ENCODE results near the genes B9D1 and MFAP4.

DNA sequence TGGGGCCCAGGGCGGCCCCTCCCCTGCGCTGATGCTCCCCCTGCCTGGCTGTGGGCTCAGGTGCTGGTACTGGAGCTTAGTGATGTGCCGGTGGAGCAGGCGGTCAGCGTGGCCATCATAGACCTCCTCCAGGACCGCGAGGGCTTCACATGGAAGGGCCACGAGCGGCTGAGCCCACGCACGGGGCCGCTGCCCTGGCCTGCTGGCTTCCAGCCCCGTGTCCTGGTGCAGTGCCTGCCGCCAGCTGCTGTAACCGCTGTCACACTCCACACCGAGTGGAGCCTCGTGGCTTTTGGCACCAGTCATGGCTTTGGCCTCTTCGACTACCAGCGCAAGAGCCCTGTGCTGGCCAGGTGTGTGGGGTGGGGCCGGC, 12.0 kb downstream of the LLGL1 start:
- RRBS: no CpG with 5 or more reads among the region's 20 CpGs

DNA sequence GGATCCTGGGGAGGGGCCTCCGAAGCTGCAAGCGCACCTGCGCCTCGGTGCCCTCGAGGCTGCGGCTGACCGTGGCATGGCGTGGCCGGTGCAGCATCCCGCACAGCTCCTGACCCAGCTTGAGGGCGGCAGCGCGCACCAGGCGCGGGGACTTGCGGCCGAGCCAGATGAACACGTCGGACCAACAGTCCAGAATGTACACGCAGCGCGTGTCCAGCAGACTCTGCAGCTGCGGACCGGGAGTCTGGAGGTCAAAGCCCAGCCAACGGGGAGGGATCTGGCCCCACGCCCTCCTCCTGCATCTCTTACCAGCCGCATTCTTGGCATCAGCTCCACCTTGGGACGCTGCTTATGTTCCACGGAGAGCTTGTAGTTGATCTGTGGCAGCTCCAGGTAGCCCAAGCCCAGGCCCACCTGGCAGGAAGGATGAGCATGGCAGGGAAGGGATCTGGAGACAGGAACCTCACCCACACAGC, 10.9 kb downstream of the FLII start:
- RRBS: no CpG with 5 or more reads among the region's 29 CpGs

- RRBS: no CpG with 5 or more reads among the region's 15 CpGs
Observed at GRCh38 chr17:18410686-18411205, 33.2 kb downstream of the EVPLL start.

DNA sequence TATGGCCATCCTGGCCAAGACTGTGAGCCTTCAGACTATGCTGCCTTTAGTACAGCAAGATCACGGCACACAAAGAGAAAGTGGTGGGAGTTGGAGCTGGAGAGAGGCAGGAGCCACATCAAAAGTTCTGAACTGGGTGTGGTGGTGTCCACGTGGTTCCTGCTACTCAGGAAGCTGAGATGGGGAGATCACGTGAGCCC, 3.6 kb downstream of the SLC5A10 start:
- RRBS: no CpG with 5 or more reads among the region's 3 CpGs

DNA sequence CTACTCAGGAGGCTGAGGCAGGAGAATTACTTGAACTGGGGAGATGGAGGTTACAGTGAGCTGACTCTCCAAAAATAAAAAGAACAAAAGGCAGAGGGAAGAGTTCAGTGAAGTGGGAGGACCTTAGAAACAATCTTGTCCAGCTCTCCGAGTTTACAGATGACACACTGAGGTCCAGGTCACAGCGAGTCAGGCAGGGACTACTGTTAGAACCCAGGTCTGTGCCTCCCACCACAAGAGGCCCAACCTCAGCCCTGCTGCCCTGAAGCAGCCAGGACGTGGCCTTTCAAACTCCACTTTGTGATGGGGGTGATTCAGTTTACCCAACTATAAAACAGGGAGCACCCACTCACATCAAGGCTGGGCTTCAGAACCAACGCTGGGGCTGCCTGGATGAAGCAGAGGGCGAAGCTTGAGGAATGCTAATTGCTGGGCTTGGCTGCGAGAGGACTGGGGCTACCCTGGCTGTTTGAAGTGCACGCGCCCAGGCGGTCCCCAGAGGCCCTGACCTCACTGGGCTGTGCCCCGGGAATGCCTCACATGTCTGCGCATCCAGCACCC, 11.2 kb downstream of the SLC5A10 start:
- RRBS: 100% methylated on average over 2 of the region's 11 CpGs

DNA sequence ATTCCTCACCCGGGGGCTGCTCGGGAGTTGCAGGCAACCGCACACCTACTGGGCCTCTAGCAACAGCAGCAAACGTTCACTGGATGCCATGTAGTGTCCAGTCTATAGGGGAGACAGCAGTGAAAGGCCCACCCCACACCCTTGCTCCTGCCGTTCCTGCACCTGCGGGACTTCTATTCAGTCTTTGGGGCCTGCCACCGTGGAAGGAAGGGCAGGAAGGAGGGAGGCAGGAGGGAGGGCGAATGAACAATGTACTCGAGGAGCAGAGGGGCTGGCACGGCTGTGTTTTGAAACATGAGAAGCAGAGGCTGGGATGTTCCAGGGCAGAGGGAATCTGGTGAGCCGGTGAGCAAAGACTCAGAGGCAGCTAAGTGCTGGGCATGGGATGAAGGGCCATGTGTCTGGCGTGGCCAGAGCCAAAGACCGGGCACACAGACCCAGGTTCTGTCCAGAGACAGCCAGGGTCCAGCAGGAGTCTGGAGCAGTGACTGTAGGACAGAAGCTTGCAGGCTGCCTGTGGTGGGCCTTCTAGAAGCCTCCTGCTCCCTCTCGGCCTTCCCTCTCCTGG, 15.3 kb downstream of the SLC5A10 start:
- RRBS: 50% methylated on average over 4 of the region's 14 CpGs

DNA sequence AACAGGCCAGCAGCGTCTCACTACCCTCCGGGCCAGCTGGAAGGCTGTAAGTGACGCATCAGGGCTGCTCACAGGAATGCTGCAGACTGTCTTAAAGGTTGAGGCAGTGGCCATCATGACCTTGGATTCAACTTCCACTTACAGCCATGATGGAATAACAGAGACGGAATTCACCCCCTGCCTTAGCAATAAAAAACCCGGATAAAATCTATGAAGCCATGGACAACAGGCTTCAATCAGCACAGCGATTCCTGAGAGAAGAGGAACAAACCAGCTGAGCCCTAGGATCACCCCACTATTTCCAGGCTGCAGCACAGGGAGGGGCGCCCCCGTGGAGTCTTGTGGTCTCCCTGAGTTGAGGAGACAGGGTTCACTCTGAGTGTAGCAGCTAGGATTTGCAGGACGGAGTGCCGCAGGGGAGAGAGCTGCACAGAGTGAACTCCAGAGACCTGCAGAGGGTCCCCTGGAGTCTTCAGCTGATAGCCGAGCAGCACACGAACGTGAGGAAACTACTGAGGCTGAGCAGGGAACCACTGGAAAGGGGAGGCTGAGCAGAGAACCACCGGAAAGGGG, 10.5 kb downstream of the FAM83G start:
- RRBS: no CpG with 5 or more reads among the region's 14 CpGs

DNA sequence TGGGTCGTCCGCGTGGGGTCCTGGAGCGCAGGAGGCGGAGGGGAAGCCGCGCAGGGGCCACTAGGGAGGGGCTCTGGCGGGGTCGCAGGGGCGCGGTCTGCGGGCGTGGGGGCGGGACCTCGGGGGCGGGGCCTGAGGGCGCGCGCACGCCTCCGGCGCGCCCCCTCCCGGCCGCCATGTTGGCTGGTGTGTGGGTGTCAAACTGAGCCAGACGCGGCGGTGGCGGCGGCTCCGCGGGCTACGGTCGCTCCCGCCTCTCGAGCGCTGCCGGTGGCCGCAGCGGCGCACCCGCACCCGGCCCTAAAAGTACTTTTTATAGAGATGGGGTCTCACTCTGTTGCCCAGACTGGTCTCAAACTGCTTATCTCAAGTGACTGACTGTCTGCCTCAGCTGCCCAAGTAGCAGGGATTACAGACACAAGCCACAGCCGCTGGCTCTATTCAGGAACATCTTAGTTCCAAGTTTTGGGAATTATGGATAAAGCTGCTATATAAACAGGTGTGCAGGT, 16.3 kb upstream of the GRAPL start:
- RRBS: no CpG with 5 or more reads among the region's 44 CpGs

GRCh38 chr17:19362061-19363299, at the start of gene B9D1:
TSS of gene B9D1 (minus strand) at chr17:19362723.
- RRBS: under 1% methylated on average over 21 of the region's 104 CpGs

DNA sequence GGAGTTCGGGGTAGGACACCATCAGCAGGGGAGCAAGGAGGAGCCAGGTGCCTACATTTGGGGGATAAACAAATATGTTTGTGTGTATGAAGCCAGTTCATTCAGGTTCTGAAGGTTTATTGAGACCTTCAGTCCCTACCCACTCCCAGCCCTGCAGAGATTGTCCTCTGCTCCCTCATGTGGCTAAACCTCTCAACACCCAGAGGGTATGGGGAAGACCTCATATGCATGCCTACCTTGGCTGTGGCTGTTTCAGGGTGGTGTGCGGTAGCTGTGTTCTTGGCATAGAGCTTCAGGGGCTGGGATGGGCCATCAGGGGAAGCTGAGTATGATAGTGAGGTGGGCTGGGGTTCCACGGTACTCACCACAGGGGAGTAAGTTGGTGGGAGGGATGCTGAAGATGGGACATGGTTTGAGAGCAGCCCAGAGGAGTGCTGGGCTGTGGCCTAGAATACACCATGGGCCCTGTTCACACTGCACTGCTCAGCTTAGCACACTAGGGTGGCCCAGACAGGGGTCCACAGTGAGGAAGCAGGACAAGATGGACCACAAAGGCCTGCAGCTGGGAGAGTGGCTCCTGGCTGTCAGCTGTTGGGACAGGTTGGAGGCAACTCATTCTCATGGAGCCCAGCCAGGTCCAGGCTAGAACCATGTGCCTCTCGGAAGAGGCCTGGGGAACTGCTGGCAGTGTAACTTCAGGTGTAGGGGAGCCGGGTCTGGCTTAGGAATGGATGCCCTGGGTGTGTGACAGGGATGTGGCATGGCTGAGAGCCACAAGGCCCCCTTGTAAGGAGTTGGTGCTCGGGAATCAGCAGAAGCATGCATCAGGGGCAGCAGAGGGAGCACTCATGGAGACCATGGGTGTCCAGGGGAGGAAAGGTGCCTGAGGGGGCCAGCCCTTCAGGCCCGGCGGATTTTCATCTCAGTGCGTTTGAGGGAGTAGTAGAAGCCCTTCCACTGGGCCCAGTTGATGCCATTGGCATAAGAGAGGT, 3.1 kb downstream of the MFAP4 start:
- RRBS: no CpG with 5 or more reads among the region's 9 CpGs

DNA sequence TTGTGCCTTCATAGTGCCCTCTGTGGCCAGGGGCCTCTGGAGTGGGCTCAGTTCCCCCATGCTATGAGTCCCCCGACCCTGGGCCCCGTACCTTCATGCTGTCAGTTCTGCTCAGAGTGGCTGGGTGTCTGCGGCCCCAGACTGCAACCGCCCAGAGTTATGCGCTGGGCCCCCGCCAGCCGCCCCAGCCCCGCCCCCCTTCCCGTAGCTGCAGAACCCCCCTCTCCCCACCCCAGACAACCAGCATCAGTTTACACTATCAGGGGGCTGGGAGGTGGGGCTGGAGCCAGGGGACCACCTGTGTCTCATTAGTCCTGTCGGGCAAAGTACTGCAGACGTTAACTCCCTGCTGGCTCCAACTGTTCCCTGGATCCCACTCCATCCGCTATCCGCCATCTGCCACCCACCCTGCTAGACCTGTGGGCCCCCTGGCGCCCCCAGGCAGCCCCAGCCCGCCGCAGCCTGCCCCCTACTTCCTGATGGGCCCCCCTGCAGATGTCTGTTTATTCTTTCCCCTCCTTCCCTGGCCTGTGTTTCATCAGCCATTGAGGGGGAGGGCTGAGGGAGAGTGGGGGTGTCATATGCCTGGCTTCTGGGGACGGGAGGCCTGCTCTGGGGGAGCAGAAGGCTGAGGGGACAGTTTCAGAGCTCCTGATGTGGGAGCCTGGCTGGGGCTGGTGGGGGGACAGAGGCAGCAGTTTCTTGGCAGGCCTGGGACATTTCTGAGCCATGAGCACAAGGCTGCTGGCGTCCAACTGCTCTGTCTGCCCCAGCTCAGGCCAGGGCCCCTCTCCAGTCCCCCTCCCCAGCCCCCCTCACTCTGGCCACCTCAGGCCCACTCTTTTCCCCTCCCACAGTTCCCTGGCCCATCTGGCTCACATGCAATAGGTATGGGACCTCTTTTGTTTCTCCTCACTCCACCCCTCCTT, at the start of gene MFAP4:
MFAP4 (minus strand) TSS at position 132 of the 929 bp plus-strand sequence.
- RRBS: no CpG with 5 or more reads among the region's 18 CpGs

- RRBS: no CpG with 5 or more reads among the region's 7 CpGs
Observed at GRCh38 chr17:19519789-19520122, 13.9 kb upstream of the SLC47A1 start.

DNA sequence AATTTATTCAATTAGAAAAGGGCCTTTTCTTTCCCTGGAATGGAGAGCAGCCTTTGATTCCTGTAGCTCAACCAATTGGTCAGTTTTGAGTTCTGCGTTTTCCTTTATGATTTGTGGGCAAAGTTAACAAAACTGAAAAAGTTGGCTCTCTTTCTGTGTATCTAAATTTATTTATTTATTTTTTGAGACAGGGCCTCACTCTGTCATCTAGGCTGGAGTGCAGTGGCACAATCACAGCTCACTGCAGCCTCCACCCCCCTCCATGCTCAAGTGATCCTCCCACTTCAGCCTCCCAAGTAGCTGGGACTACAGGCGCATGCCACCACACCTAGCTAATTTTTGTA, 6.8 kb upstream of the SLC47A1 start:
- RRBS: no CpG with 5 or more reads among the region's 2 CpGs

DNA sequence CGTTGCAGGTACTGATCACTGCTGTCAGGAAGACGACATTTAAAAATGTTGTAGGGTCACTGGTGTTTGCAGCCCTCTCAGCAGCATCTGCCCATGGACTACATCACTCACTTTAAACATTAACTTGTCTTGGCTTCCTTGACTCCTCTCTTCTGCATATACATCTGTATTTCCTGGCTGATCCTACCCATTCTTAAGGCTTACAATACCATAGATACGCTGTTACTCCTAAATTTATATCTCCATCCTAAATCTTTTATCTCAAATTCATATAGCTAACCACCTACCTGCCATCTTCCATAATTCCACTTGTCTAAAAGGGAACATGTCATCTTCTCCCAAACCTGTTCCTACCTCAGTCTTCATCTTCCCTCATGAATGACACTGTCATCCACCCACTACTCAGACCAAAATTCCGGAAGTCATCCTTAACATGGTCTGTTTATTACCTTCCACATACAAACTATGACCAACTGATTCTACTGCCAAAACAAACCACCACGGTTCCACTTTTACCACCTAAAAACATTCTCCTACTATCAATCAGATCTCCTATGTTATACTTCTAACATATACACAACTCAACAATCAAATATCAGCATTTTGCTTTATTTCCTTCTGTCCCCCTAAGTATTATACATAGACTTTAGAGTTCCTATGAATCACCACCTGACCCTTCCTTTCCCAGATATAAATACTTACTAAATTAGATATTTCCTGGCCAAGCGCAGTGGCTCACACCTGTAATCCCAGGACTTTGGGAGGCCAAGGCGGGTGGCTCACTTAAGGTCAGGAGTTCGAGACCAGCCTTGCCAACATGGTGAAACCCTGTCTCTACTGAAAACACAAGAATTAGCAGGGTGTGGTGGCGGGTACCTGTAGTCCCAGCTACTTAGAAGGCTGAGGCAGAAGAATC, 7.5 kb downstream of the AKAP10 start:
- RRBS: no CpG with 5 or more reads among the region's 9 CpGs

DNA sequence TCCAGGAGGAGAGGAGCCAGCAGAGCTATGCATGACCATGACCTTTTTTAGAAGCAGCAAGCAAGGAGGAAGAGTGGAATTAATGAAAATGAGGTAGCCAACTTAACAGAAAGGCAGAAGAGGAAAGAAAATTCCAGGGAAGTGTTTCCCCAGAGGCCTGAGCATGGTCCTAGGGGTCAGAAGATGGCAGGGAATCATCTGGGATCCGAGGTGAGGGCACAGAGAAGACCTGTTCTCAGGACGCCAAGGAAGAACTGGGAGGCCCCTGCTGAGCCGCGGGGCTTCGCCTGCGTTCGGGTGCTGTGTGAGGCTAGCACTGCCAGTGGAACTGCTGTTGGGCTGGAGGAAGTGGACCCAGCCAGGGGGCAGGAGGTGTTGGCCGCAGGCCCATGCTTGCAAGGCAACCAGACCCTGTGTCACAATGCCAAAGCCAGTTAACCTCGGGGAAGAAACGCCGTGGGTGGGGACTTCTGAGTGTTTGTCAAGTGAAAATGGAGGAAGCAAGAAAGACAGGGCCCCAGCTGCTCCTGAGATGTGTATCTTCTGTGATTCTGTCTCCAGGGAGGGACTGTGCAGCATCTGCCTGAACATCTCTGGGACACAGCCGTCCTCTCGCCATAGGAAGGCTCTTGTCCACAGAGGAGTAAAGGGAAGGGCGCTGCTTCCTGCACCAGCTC, 185.5 kb downstream of the LGALS9B start:
- RRBS: no CpG with 5 or more reads among the region's 14 CpGs

DNA sequence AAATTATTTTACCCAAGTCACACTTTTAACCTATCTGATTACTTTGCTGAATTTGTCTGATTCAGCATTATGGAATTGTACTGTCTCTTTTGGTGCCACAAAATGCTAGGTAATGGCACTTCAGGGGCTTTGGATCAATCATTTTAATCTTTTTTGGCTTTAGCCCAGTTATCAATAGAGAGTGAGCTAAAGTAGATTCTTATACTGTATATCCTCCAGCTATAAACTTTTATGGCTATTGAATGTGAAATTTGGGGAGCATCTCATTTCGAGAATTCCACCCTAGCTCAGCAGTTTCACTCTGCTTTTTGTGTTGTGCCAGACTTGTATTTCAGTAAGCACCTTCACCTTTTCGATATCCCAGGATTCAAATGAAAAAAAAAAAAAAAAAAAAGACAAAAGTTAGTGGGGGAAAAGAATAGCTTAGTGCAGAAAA, 125.9 kb downstream of the LGALS9B start:
- RRBS: no CpG with 5 or more reads among the region's 2 CpGs

DNA sequence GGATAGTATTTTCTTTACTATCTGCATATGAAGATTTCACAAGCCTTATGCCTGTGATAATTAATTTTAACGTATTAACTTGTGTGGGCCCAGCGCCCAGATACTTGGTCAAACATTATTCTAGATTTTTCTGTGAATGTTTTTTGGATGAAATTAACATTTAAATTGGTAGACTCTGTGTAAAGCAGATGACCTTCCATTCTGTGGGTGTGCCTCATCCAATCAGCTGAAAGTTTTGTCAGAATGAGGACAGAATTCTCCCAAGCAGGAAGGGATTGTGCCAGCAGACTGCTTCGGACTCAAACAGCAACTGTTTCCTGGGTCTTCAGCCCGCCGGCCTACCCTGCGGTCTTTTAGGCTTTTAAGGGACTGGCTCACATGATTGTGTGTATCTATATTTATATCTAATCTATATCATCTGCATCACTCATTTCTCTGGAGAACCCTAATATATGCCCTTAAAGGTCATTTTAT, 115.3 kb downstream of the USP22 start:
- RRBS: no CpG with 5 or more reads among the region's 6 CpGs

- RRBS: no CpG with 5 or more reads among the region's 15 CpGs
Observed at GRCh38 chr17:21018701-21019604, 23.9 kb downstream of the USP22 start.

DNA sequence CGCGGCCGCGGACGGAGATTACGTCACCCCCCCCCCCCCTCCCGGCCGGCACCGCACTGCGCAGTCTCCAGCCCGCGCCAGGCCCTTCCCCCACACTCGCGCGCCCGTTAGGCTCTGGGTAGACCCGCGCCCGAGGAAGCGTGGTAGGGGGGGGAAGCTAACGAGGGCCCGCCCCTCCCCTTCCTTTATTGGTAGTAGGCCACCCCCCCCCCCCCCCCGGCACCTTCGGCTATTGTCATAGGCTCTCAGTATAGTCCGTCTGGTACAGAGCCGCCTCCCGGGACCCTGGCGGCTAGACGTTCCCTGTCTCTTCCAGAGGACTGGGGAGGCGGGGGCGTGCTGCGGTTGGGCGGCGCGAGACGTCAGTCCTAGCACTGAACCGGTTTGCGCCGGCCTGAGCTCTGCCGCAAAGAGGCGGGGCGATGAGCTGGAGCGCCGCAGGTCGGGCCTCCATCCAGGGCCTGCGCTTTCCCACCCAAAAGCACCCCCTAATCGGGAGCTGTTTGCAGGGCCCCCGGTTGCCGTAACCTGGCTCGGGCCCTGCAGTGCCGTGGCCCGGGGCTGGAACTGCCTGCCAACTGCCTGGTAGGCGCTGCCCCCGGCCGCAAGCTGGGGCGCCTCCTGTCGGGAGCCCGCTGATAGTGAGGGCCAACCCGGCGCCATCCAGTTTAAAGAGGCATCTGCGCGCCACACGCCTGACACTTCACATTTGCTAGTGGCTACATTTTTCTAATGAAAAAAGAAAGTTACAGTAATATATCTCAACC, 470 bp upstream of the USP22 start:
- RRBS: 2% methylated on average over 24 of the region's 63 CpGs

DNA sequence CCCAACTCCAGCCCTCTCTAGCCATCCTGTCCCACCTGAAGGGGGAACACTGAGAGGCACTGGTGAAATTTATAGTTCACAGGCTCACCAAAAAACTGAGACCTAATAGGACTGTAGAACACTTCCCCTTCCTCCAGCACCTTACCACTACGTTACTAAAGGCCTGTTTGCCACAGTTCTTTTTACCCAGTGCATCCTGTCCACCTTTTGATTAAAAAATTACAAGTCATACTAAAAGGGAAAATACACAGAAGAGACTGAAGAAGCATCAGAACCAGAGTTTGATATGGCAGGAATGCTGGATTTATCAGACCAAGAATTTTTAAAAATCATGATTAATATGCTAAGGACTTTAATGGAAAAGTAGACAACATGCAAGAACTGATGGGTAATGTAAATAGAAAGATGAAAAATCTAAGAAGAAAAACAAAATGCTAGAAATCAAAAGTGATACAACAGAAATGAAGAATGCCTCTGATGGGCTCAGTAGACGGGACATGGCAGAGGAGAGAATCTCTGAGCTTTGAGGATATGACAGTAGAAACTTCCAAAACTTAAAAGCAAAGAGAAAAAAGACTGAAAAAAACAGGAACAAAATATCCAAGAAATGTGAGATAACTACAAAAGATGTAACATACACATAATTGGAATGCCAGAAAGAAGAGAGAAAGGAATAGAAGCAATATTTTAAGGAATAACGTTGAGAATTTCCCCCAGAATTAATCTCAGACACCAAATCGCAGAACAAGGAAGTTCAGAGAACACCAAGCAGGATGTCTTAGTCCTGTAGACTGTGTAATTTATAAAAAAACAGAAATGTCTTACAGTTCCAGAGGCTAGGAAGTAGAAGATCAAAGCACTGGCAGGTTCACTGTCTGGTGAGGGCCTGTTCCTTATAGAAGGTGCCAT, 26.3 kb downstream of the DHRS7B start:
- RRBS: no CpG with 5 or more reads among the region's 4 CpGs

Measured in hTERT-HM (cell line).